Tibial nerve (tissue), 3 donors: ENCODE data around the gene ERGIC1.

- PRO-cap, result bidirectional peak, plus-strand start at chr5:172834323, minus-strand start at chr5:172834191
- RAMPAGE, long total RNA, 3 experiments, result start-site peak on the plus strand in 2 of 3 experiments, at chr5:172834332-172834380 at its widest, 244 to 260 reads per replicate
These were observed at the start of gene ERGIC1 for GRCh38 chr5:172834073-172835157. ERGIC1 (plus strand) TSS chr5:172834251.

DNA sequence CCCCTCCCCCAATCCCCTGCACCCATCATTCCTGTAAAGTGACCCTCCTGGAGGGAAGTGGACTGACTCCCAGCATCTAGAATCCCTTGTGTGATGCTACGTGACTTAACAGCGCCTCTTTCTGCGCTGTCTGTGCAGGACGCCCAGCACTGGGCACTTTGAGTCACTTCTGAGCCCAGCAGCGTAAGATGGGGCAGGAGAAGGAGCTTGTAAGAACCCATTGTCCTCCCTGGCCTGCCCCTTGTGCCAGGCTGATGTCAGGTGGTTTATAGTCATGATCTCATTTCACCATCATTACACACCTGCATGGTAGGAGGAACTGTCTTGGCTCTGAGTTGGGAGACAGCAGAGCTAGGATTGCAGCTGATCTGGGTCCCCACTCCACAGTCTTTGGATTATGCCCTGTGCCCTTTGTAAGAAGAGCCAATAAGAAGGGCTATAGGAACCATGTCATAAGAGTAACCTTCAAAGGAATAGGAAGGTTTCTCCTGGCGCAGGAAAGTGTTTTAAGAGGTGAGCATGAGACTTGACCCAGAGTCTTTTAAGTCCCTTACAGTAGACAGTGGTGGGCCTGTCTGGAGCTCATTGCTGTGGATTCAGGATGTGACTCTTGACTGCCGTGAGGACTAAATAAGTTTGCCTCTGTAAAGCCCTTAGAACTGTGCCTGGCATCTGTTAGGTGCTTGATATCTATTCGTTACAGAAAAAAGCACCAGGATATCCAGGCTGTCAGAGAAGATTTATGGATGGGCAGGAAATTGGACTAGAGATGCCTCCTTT, 12.3 kb downstream of the ERGIC1 start:
- PRO-cap, result no peak
- RAMPAGE, long total RNA, 3 experiments, result no peak in any of the 3 experiments

DNA sequence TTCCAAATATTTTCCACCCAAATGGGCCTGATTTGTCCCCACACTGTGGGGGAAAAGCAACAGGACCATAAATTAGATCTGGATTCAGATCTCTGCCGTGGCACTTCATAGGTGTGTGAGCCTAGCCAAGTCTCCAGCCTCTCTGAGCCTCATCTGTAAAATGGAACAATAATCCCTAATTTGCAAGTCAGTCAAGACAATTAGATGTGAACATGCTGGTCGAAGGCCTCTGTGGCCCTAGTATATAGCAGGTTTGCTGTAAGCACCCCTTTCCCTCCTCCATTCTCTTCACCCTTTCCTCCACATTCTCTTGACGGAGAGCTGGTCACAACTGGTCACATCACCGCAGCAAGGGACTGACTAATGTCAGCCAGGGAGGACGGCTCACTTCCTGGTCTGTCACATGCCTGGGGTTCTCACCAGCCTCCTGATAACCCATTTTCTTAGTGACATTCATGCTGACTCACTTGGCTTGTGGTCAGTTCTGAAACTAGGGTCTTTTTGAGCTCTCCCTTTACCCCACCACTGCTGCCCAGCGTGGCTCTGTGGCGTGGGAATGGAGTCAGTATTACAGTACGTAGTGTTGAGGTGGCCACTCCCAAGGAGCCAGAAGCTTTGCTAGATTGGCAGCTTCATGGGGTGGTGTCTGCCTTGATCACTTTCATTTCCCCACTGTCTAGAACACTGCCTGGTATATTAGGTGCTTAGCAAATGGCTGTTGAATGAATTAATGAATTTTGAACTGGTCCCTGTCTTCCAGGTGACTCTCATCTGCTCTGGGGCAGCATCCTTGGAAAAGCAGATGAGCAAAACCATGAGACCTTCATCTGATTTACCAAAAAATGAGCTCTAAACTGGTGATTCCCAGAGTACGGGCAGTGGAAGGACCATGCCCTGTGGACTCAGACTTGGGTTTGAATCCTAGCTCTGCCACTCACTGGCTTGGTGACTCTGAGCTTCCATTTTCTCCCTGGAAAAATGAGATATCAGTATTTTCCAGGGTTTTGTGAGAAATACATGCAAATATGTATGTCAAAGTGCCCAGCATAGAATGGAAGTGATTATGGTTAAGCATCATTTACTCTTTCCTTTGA, 47.9 kb downstream of the ERGIC1 start:
- PRO-cap, result no peak
- RAMPAGE, long total RNA, 3 experiments, result no peak in any of the 3 experiments

GRCh38 chr5:172909586-172909860, 49.7 kb upstream of the RPL26L1 start:
- PRO-cap, result no peak
- RAMPAGE, long total RNA, 3 experiments, result start-site peak on the plus strand in 1 of 3 experiments, at chr5:172909668-172909707 at its widest, 40 reads per replicate

- PRO-cap, result no peak
- RAMPAGE, long total RNA, 3 experiments, result no peak in any of the 3 experiments
These were observed 16.1 kb upstream of the CREBRF start for GRCh38 chr5:173040137-173040336.

DNA sequence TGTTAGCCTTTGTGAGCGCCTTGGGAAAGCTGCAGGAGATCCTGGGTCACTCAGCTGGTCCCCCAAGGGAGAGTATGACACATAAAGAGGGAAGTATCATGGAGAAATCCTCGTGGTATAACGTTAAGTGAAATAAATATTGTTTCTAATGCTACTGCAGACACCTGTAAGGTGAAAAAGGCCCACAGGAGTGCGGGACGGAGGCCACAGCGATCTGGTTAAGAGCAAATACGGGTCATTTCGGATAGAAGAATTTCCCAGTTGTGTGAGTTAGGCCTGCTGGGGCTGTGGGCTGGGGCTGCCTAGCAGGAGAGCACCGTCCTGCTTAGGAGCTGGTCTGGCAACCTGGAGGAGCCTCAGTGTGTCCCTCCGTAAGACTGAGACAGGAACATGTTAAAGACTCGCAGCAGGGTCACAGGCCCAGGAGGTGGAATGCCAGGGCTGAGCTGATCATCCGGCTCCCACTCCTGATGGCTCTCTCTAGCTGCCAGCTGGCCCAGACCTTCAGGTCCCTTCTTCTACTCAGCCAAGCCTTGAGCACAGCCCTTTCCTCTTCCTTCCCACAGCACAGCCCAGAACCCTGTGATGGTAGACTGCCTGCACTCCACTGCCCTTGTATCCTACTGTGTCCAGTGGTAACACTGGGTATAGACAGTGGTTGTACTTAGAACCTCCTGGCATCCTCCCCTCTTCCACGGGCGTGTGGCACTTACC, 4.8 kb downstream of the NKX2-5 start:
- PRO-cap, result no peak
- RAMPAGE, long total RNA, 3 experiments, result no peak in any of the 3 experiments

GRCh38 chr5:173277988-173278581, 43.1 kb upstream of the NKX2-5 start:
- PRO-cap, result no peak
- RAMPAGE, long total RNA, 3 experiments, result no peak in any of the 3 experiments

- PRO-cap, result no peak
- RAMPAGE, long total RNA, 3 experiments, result no peak in any of the 3 experiments
These were observed 46.4 kb downstream of the STC2 start for GRCh38 chr5:173281882-173282208.

- PRO-cap, result no peak
- RAMPAGE, long total RNA, 3 experiments, result no peak in any of the 3 experiments
These were observed 44.5 kb downstream of the STC2 start for GRCh38 chr5:173283546-173284199.

GRCh38 chr5:173303615-173304356, 24.4 kb downstream of the STC2 start:
- PRO-cap, result no peak
- RAMPAGE, long total RNA, 3 experiments, result no peak in any of the 3 experiments

DNA sequence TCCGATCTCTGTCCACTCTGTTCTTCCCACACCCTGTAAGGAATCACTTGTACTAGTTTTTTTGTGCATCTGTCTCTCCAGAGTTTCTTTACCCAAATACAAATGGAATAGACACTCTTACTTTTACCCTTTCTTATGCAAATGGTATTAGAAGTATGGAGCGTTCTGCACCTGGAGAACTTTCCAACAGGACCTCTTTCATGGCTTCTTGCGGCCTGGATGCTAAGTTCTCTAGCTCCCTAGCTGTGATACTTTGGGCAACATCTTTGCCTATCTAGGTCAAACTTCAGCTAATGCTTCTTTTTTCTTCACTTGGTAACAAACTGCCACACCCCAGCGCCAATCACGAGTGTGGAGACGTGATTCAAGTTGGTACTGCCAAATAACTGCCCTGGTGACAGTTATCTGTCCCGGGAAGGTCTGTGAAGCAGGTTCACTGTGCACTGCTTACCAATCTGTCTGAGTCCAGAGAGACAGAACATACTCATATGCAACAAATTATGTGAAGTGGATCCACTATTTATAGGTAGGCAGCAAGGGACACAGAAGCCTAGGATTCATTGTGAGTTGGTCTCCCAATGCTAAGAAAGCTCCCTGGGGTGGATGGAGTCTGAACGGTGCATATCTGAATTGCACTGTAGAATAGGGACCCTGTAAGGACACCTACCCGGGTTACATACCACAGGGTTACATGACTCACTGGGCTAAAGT, 95.2 kb upstream of the STC2 start:
- PRO-cap, result no peak
- RAMPAGE, long total RNA, 3 experiments, result no peak in any of the 3 experiments

DNA sequence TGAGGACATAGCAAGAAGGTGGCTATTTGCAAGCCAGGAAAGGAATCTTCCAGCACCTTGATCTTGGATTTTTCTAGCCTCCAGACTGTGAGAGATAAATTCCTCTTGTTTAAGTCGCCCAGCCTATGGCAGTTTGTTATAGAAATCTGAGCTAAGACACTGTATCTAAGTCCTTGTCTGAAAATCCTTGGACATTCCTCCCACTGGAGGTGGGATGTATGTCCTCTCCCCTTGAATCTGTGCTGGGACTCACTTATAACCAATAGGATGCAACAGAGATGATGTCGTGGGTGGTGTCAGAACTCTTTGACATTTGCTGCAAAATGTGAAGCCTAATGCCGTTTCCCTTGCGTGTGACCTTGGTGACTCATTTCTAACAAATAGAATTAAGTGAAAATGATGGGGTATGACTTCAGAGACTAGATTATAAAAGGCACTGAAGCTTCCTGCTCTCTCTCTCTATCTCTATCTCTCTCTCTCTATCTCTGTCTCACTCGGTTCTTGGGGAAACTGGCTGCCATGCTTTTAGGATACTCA, 126.0 kb upstream of the STC2 start:
- PRO-cap, result no peak
- RAMPAGE, long total RNA, 3 experiments, result no peak in any of the 3 experiments

DNA sequence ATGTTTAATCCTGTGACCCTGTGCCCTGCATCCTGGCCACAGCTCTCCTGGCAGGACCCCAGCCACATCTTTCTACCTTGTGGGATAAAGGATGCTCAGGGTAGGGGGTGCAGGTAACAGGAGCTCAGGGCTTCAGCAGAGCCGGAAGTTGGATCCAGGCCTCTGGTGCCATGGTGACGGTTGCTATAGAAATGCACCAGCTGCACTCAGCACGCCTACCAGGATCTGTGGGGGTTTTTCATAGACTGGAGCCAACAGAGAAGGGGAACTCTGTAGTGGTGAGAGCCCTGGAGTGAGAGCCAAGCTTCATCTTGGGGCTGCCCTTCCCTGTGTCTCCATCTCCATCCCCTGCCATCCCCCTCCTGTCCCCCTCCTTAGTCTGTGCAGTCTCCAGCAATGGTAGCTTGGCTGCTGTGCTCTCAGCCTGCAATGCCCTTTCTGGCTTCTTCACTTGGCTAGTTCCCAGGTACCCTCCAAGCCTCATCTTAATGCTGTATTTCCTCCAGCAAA, 27.5 kb upstream of the BOD1 start:
- PRO-cap, result unidirectional peak, plus-strand start at position 275 of the sequence
- RAMPAGE, long total RNA, 3 experiments, result no peak in any of the 3 experiments

GRCh38 chr5:173689020-173689599, 72.7 kb upstream of the BOD1 start:
- PRO-cap, result no peak
- RAMPAGE, long total RNA, 3 experiments, result no peak in any of the 3 experiments

DNA sequence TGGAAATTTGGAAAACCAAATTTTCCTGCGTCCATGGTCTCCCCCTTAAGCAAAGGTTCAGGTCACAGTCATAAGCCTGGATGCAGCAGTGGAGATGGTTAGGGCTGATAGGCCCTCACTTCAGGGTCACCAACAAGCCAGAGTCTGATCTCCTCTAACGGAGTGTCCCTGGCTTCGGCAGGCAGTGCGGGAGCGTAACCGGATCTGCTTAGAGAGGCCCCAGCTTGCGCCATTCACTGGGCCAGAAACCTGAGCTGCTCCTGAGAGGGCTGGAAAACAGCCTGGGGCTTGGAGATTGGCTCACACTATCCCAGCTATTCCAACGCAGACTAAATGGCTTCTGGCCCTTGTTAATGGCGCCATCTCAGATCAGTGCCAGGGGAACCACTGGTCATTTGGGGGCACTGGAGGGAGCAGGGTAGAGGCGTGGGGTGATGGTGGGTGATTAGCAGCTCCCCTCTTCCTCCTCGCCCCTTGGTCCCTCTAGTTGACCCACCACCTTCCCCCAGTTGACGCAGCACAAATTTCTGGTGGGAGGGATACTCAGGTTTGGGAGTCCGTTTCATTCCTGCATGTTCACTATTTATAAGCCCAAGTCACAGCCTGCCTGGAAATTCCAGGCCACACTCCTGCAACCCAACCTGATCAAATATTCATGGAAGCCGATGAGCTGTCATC, 134.7 kb upstream of the CPEB4 start:
- PRO-cap, result no peak
- RAMPAGE, long total RNA, 3 experiments, result no peak in any of the 3 experiments

DNA sequence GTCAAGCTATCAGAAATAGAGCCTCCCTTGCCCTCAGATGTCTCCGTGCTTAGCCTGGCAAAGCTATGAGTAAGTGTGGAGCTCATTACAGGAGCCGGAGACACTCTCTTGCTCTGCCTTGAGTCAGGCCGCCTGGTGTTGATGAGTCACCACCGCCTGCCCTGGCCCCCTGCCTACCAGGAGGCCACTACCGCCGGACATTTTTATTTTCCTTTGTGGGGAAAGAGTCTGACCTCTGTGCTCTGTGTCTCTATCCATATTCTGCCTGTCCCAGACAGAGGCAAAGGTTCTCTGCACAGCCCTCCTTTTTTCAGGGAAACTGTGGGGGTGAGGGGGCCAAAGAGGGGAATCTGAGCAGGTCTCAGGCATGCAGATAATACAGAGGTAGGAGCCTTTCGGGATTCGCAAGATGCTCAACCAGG, 123.6 kb upstream of the CPEB4 start:
- PRO-cap, result no peak
- RAMPAGE, long total RNA, 3 experiments, result no peak in any of the 3 experiments

GRCh38 chr5:173770953-173771838, 117.0 kb upstream of the CPEB4 start:
- PRO-cap, result no peak
- RAMPAGE, long total RNA, 3 experiments, result no peak in any of the 3 experiments

GRCh38 chr5:173808943-173809431, 79.2 kb upstream of the CPEB4 start:
- PRO-cap, result no peak
- RAMPAGE, long total RNA, 3 experiments, result no peak in any of the 3 experiments

- PRO-cap, result no peak
- RAMPAGE, long total RNA, 3 experiments, result no peak in any of the 3 experiments
These were observed 21.9 kb upstream of the CPEB4 start for GRCh38 chr5:173866072-173866850.

- PRO-cap, result no peak
- RAMPAGE, long total RNA, 3 experiments, result no peak in any of the 3 experiments
These were observed 39.9 kb upstream of the C5orf47 start for GRCh38 chr5:173948844-173949755.